Fibroblast of villous mesenchyme (primary cell): ENCODE results near the genes NES, HDGF and NTRK1.

GRCh38 chr1:156265565-156265916 lies 17.1 kb downstream of the SMG5 start:
- CAGE, long polyA plus RNA, result no peak

DNA sequence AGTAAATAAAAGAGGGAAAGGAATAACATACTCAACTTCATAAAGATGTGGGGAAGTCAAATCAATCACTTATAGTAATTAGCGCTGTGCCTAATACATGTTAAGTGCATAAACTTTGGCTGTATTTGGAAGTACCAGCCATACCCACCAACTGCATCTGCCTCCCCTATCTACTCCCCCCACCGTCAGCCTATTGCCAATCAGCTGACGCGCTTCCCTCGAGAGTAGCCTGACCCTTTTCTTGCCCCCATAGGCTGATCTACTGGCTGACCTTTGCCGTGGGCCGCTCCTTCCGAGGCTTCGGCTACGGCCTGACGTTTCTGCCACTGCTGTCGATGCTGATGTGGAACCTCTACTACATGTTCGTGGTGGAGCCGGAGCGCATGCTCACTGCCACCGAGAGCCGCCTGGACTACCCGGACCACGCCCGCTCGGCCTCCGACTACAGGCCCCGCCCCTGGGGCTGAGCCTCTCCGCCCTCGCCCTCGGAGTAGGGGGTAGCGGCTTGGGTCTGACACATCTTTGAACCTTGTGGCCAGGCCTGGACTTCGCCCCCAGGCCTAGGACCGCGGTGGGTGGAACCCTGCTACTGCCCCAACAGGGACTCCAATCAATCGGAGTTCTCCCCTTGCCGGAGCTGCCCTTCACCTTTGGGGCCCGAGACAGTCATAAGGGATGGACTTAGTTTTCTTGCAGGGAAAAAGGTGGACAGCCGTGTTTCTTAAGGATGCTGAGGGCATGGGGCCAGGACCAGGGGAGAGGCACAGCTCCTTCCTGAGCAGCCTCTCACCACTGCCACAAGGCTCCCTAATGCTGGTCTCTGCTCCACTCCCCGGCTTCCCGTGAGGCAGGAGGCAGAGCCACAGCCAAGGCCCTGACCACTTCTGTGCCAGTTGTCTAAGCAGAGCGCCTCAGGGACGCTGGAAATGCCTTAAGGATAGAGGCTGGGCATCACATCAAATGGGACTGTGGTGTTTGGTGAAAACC lies 4.1 kb downstream of the GLMP start:
- CAGE, long polyA plus RNA, result no peak

- CAGE, long polyA plus RNA, result no peak
Measured at GRCh38 chr1:156292397-156293261, 2.9 kb downstream of the GLMP start.

DNA sequence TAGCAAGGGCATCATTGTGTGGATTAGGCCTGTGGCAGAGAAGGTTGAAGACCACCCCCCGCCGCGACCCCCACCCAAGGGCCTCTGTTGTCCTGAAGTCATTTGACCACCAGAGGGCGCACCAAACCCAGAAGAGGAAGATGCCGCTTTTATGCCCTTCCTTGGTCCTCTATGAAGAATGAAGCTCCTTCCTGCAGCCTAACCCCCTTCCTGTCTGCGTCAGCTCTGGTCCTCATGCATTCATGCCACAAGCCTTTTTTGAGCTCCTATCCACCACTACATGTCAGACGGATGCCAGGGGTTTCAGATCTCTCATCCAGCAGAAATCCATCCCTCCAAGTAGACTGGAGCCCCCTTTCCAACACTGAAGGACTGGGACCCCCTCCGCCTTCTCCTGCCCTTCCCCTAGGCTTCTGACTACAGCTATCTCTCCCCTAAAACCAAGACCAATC lies 16.7 kb downstream of the RHBG start:
- CAGE, long polyA plus RNA, result no peak

- CAGE, long polyA plus RNA, result no peak
Measured at GRCh38 chr1:156445846-156446377, 54.7 kb downstream of the MEF2D start.

DNA sequence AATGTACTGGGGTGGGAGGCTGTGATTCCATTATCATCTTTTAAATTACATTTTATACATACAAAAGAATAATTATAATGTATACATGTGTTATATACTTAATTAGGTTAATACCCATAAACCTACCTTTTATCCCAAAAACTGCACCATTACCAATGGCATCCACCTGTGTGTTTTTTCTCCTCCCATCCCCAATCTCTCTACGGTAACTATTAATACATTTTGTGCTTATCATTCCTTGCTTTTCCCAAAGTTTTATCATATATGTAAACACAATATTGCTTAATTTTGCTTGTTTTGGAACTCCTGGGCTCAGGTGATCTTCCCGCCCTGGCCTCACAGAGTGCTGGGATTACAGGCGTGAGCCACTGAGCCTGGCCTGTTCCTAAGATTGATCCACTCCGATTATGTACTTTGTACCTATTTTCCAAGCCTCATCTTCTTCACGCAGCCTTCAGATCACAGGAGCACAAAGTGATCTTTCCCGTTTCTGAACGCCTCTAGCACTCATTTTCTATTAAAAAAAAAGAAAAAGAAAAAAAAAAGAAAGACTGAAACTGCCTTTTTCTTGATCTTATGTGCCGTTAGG lies 45.3 kb downstream of the MEF2D start:
- CAGE, long polyA plus RNA, result no peak

- CAGE, long polyA plus RNA, result no peak
Measured at GRCh38 chr1:156464366-156465295, 35.9 kb downstream of the MEF2D start.

- CAGE, long polyA plus RNA, result no peak
Measured at GRCh38 chr1:156468323-156468712, 32.3 kb downstream of the MEF2D start.

GRCh38 chr1:156594862-156596135 lies 3.7 kb downstream of the NAXE start:
- CAGE, long polyA plus RNA, result no peak

DNA sequence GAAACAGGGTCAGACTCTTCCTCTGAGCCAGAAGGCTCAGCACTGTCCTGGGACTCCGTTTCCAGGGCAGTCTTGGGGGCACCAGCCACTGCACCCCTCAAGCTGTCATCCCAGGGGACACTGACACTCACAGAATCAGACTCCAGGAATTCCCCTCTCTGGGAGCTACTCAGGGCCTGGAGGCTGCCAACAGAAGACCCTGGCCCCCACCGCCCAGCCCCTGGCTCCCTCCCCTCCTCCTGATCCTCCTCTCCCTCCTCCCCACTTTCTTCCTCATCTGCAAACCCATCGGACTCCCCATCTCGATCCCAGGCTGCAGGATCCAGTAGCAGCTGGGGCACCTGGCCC lies 7.6 kb downstream of the NES start:
- CAGE, long polyA plus RNA, result no peak

- CAGE, long polyA plus RNA, result no peak
Measured at GRCh38 chr1:156676546-156677708, at the start of gene NES. TSS of gene NES (minus strand) at chr1:156677407.

DNA sequence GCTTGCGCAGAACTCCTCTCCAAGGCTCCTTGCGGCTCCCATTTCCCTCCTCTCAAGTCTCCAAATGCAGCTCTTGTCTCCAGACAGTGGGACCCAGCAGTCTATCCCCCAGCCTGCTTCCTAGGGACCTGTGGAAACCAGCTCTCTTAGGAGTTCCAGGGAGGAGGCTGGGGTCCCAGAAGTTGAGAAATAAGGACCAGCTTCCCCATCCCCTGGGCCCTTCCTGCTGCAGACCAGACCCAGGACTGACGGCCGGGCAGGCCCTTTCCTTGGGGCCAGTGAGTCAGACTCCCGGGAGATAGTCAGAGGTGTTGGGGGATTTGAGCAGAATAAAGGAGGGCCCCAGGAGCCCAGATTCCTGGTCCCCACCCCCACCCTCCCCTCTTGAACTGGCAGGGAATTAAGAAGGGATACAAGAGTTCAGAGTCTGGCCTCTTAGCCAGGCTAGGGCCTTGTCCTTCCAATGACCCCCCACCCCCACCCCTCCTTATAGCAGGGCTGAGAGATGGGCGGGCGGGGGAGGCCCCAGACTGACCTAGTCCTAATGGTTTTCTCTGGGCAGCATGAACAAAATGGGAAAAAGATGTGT lies 5.5 kb upstream of the CRABP2 start:
- CAGE, long polyA plus RNA, result no peak

GRCh38 chr1:156741237-156741718 lies 390 bp upstream of the MRPL24 start:
- CAGE, long polyA plus RNA, result no peak

- CAGE, long polyA plus RNA, result no peak
Measured at GRCh38 chr1:156743984-156744619, 3.2 kb upstream of the MRPL24 start.

- CAGE, long polyA plus RNA, result start-site peak on the minus strand at chr1:156751366-156751521, 294 and 350 reads in 2 replicates
Measured at GRCh38 chr1:156750962-156751983, at the start of gene HDGF. TSS of gene HDGF (minus strand) at chr1:156751675.

DNA sequence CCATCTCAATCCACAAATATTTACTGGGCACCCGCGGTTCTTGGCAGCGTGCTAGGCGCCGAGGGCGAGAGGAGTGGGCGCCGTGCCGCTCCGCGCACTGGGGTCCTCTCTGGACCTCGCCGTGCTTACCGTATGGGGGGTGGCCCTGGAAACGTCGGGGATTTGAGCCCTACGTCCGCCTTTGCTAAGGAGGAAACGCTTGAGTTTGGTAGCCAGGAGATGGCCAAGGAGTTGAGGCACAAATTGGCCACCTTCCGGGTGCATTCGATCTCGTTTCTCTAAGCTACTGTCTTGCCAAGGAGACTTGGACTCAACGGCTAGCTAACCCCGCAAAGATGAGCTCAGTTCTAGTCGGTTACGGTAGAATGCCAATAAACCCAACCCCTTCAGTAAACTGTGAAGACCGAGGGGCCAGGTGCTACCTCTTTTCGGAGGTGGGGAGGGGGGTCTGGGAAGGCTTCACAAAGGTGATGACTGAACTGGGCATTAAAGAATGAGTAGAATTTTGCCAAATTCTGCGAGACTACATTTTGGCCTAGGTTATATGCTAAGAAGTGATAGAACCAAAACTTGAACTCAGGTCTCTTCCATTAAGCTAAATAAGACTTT lies 729 bp upstream of the HDGF start:
- CAGE, long polyA plus RNA, result no peak

DNA sequence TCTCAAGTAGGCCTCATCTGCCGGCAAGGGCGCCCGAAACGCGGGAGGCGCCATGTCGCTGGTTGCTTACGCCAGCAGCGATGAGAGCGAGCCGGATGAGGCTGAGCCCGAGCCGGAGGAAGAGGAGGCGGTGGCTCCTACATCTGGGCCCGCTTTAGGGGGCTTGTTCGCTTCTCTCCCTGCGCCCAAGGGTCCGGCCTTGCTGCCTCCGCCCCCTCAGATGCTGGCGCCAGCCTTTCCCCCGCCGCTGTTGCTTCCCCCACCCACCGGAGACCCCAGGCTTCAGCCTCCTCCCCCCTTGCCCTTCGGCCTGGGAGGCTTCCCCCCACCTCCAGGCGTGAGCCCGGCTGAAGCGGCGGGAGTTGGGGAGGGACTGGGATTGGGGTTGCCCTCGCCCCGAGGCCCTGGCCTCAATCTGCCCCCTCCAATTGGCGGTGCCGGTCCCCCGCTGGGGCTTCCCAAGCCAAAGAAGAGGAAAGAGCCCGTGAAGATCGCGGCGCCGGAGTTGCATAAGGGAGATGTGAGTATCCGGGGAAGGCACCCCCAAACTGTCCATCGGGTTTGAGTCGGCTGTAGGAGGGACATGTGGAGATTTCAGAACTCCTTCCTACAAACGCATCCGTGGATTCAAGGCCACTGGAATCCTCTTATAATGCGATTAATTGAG lies 518 bp downstream of the PRCC start:
- CAGE, long polyA plus RNA, result no peak

GRCh38 chr1:156803624-156804263 lies 12.9 kb downstream of the SH2D2A start:
- CAGE, long polyA plus RNA, result no peak

GRCh38 chr1:156806587-156806943 lies 10.1 kb downstream of the SH2D2A start:
- CAGE, long polyA plus RNA, result no peak

DNA sequence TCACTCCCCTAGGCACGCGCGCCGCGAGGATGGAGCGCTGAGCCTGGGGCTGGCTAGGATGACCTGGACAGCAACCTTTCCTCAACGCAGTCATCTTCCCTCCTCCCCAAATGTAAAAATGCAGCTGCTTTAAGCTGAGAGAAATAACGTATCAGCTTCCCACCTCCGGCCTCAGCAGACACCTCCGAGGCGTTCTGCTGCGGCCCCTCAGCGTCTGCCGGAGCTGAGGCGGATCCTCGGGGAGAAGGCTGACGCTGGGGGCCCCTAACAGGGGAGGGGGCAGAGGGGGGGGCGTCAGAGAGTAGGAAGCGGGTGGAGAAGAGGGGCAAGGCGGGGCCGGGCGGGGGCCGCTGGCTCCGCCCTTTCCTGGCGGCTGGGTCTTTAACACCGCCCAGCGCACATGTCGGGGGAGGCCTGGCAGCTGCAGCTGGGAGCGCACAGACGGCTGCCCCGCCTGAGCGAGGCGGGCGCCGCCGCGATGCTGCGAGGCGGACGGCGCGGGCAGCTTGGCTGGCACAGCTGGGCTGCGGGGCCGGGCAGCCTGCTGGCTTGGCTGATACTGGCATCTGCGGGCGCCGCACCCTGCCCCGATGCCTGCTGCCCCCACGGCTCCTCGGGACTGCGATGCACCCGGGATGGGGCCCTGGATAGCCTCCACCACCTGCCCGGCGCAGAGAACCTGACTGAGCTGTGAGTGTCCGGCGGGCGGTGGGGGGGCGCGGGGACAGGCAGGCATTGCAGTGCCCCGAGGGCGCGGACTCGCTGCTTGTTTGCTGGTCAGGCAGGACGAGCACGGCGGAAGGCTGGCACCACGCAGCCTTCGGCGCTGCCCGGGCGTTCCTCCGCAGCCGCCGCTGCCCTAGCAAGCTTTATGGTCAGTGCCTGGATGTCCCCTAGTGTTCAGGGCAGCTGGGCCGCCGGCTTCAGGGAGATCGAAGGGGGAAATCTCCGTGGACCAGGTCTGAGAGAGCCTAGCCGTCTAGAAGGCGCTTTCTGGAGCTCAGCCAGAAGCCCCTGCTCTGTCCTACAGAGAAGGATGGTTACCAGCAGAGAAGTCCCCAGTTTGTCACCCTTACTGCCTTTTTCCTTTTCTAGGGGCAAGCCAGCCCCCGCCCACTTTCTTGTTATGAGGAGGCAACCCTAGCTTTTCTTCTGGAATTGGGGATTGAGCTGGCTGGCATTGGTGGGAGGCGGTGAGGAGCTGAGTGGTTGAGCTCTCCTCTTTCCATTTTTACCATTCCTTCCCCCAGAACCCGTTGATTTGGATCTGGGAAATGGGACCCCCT lies at the start of gene NTRK1:
TSS of gene NTRK1 (plus strand) at position 409 of the 1,286 bp plus-strand sequence.
- CAGE, long polyA plus RNA, result no peak